Skin of body (tissue), 2 donors: ENCODE measurements around the genes ANTKMT, MAPK8IP3 and RPL3L.

DNA sequence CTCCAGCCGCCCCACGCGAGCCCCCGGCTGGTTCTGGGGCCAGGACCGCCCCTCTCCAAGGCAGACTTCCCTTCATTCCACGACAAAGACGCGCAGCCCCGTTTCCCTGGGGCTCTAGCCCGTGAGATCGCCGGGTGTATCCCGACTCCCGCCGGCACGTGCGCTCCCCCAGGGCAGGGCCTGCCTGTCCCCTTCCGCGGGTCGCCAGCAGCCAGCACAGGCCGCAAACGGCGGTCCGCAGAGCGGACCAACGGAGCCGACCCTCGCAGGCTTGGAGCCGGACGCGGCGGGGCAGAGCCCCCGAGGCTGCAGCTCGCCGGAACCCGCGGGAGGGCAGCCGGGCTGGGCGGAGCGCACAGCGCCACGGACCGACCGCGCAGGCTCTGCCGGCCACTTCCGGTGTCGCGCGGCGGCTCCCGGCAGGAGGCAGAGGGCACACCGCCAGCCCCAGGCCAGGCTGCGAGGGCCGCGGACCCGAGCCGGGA lies at the start of gene ANTKMT:
Gene ANTKMT, plus strand, starts transcription at position 393 of the 485 bp plus-strand sequence.
- RAMPAGE, long total RNA: no peak

DNA sequence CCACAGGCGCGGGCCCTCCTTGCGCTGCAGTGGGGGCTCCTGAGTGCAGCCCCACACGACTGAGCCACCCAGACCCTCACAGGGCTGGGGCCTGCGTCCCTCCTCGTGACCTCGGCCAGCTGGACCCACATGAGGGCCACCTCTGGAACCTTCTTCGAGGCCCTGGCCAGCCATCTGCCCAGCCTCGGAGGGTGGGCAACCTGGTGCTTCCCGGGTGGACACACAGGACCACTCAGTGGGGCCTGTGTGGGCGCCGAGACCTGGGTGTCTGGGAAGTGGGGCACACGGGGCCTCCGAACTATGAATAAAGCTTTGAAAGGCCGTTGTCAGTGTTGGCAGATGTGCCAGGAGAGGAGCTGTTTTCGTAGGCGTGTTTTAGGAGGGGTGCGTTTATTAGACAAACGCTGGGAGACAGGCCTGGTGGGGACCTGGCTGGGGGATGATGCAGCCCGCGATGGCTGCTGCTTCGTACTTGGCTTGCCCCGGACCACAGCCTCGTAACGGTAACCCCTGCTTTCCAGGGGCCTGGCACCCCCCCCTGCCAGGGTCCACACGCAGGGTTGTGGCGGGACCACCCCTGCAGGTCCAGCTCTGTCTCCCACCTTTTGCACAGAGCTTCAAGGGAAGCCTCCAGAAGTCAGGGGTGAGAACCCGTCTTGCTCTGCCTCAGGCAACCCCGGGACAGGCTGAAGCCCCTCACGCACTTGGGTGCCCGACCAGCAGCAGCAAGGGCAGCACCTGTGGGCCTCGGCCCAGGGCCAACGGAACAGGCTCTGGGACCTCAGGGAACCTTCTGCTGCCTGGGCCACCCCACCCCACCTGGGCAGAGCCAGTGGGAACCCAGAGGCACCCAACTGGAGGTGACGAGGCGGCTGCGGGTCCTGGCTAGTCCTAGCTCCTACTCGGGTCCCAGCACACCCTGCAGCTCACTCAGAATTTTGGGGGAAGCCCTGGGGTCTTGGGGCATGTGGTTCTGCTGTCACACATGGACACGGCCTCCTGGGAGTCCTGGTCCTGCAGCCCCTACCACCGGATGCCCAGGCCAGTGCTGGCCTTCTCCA lies 2.8 kb downstream of the HAGHL start:
- RAMPAGE, long total RNA: no peak

- RAMPAGE, long total RNA: no peak
Observed at GRCh38 chr16:761847-762673, 1.5 kb downstream of the MSLN start.

DNA sequence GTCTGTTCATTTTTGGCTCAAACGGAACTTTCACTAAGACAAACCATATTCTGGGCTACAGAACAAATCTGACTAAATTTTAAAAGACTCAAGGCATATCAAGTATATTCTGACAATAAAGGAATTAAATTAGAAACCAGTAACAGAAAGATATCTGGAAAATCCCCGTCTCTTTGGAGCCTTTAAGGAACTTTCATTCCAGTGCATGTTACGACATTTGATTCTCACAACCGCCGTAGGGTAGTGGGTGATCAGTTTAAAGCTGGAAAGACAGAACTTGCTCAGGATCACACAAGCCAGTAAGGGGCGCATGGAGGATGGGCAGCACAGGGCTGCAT lies 84.9 kb downstream of the LMF1 start:
- RAMPAGE, long total RNA: no peak

DNA sequence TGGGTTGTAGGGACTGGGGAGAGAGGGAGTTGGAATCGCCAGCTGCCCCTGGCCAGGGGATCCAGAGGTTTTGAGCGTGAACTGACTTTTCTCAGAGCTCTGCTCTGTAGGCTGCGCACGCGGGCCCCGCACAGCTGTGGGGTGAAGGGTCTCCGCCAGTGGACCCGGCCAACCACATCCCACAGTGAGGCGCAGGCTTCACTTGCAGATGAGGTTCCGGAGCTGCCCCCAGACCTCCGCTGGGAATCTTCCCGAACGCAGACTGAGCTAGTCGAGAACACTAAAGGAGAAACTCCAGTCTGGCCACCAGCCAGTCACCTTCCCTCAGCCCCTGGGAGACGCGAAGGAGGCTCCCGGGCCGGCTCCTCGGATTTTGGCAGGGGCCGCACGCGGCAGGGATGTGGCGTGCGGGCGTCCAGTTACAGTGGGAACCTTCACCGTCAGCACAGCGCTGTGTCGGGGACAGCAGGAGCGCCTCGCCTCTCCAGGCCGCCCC lies 855 bp downstream of the LMF1 start:
- RAMPAGE, long total RNA: no peak

- RAMPAGE, long total RNA: no peak
Observed at GRCh38 chr16:997194-997747, 15.7 kb downstream of the SOX8 start.

DNA sequence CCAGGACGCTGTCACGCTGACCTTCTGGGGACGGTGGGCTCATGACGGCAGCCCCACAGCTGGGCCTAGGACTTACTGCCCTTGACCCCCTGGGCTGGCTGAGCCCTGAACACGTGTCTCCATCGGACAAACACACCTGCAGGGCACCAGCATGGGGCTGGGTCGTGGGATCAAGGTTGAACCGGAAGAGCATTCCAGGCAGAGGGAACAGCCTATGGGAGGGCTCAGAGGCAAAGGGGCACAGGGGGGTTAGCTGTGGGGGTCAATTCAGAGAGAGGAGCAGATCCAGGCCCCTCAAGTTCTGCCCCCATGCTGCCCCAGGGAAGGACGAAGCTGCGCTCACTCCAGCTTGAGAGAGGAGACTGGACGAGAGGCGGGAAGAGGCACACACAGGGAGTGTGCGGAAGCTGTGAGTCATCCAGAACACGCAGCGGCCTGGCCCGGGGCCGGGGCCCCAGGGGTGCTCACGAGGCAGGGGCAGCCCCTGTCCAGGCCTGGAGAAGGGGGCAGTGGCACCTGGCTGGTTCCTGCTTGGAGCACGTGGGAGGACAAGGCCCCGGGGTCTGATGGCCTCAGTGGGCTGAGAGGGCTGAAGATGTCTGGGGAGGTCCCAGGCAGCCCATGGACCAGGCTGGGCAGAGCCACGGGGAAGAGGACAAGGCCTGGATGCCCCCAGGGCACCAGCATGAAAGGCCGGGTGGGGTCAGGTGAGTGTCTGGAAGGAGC lies 9.9 kb downstream of the SSTR5 start:
- RAMPAGE, long total RNA: no peak

GRCh38 chr16:1083009-1083346 lies 10.4 kb downstream of the SSTR5 start:
- RAMPAGE, long total RNA: no peak

- RAMPAGE, long total RNA: no peak
Observed at GRCh38 chr16:1144981-1145824, 7.7 kb upstream of the CACNA1H start.

- RAMPAGE, long total RNA: no peak
Observed at GRCh38 chr16:1203778-1204419, 21.2 kb downstream of the TPSG1 start.

DNA sequence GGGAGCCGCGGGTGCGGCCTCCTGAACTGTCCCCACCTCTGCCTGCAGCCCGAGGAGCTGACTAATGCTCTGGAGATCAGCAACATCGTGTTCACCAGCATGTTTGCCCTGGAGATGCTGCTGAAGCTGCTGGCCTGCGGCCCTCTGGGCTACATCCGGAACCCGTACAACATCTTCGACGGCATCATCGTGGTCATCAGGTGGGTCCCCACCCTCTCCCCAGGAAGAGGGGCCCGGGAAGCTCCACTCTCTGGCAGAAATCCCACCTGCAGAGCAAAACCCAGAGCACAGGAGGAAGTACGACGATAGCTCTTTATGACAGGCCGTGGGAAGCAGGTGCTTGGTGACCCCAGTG lies 20.0 kb downstream of the TPSG1 start:
- RAMPAGE, long total RNA: no peak

DNA sequence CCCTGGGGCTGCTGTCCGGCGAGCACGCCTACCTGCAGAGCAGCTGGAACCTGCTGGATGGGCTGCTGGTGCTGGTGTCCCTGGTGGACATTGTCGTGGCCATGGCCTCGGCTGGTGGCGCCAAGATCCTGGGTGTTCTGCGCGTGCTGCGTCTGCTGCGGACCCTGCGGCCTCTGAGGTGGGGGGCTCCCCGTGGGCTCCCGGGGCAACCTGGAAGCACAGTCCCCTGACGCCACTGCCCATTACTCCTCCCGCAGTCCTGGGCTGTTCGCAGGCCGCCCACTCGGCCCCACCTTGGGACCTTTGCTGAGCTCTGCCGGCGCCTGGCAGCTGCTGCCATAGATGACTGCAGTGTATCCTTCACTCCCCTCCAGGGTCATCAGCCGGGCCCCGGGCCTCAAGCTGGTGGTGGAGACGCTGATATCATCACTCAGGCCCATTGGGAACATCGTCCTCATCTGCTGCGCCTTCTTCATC lies 14.2 kb downstream of the TPSG1 start:
- RAMPAGE, long total RNA: no peak

- RAMPAGE, long total RNA: no peak
Observed at GRCh38 chr16:1311647-1312479, 2.4 kb downstream of the UBE2I start.

- RAMPAGE, long total RNA: no peak
Observed at GRCh38 chr16:1317228-1318313, 8.1 kb downstream of the UBE2I start.

DNA sequence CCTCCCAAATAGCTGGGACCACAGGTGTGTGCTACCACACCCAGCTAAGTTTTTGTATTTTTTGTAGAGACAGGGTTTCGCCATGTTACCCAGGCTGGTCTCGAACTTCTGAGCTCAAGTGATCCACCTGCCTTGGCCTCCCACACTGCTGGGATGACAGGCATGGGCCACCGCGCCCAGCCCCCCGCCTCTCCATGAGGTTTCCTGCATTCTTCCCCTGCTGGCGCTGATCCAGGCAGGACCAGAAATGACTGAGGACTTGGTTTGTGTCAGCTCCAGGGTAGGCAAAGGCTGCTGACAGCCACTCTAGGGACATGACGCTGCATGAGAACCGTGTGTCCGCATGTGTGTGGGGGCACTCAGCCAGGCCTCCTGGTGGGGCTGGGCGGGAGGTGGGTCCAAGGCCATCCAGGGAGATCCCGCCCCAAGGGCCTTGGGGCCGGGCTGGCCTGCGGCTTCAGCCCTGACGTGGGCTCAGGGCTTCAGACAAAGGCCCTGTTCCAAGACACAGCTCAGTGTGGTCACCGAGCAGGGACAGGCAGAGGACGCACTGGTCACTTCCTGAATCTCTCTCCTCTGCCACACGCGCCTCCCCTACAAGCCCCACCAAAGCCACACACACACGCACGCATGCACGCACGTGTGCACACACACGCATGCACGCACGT lies 5.6 kb upstream of the TMEM204 start:
- RAMPAGE, long total RNA: no peak

DNA sequence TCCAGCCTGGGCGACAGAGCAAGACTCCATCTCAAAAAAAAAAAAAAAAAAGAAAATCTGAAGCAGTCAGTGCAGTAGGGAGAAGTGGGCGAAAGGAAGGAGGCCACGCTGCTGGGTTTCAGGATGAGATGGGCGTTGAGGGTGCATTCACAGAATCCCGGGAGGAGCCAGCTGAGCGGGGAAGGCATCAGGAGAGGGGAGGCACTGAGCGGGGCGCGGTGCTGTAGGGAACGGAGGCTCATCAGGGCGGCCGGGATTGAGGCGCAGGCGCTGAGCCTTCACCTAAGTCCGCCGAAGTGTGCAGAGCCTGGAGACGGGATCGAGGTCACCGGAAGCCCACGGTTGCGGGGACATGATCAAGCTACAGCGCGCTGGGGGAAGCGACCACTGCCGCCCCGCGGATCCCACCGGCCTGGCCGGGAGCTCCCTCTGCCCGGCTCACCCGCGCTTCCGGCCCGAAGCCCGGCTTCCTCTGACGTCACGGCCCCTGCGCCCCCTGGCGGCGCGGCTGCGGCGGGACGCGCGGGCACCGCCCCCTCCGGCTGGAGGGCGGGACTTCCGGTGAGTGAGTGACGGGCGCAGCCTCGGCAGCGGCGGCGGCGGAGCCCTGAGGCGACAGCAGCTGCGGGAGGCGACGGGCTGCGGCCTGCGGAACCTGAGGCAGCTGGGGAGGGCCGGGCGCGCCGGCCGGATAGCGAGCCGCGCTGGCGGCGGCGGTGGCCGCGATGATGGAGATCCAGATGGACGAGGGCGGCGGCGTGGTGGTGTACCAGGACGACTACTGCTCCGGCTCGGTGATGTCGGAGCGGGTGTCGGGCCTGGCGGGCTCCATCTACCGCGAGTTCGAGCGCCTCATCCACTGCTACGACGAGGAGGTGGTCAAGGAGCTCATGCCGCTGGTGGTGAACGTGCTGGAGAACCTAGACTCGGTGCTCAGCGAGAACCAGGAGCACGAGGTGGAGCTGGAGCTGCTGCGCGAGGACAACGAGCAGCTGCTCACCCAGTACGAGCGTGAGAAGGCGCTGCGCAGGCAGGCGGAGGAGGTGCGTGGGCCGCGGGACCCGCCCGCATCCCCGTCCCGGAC lies at the start of gene MAPK8IP3:
Gene MAPK8IP3, plus strand, starts transcription at position 581 of the 1,084 bp plus-strand sequence.
- RAMPAGE, long total RNA: no peak

DNA sequence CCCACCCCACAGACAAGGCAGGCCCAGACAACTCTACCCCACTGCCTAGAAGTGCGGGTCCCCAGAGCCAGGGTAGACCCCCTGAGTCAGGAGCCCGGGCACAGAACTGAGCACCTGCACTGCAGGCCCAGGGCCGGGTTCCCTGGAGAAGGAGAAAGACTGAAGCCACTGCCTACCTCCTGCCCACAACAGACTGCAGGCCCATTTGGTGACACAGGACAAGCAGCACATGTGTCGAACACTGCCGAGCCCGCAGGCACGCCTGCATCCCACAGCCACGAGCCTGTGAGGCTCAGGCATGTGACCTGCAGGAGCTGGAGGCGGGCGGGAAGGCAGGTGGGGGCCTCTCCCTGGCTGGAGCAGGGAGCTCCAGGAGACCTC lies 2.8 kb downstream of the SPSB3 start:
- RAMPAGE, long total RNA: no peak

GRCh38 chr16:1954492-1954869 lies at the start of gene RPL3L:
Gene RPL3L (minus strand): TSS chr16:1954689.
- RAMPAGE, long total RNA: no peak

- RAMPAGE, long total RNA: no peak
Observed at GRCh38 chr16:1981797-1982987, 923 bp upstream of the NOXO1 start.

DNA sequence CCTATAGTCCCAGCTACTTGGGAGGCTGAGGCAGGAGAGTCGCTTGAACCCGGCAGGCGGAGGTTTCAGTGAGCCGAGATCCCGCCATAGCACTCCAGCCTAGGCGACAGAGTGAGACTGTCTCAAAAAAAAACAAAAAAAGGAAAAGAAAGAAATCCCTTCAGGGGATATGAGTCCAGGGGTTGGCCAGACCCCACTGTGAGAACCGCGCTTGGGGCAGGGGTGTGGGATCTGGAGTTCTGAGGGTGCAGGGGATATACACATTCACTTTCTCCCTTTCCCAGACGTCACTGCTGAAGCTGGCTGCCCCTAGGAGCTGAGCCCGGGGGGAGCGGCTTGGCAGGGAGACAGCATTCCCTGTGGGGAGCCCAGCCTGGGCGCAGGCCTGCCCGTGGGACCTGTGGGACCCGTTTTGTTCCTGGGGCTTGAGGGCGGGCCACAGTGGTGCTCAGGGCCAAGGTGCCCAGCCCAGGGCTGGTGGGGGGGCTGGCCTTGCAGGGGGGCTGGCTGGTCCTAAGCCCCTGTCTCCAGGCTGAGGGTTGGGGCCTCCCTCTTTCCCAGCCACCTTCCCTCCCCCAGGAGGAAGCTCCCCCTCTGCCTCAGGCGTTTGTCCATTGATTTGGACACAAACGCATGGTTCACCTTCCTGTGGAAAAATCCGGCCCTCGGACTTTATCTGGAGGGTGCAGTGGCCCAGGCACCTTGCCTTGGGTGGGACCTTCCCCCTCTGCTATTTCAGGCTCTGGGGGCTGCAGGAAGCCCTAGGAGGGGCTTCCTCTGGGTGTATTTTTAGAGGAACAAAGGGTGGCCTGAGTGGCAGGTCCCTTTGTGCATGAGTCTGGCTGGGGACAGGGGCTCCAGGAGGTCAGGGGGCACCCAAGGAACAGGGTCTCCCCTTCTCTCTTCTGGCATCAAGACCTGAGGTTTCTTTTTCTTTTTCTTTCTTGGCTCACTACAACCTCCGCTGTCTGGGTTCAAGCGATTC lies 4.4 kb downstream of the NHERF2 start:
- RAMPAGE, long total RNA: no peak